Metastatic Breast Carcinoma in the Brain (tissue), 10 donors: Measurements from ENCODE around the gene PIK3CA.

DNA sequence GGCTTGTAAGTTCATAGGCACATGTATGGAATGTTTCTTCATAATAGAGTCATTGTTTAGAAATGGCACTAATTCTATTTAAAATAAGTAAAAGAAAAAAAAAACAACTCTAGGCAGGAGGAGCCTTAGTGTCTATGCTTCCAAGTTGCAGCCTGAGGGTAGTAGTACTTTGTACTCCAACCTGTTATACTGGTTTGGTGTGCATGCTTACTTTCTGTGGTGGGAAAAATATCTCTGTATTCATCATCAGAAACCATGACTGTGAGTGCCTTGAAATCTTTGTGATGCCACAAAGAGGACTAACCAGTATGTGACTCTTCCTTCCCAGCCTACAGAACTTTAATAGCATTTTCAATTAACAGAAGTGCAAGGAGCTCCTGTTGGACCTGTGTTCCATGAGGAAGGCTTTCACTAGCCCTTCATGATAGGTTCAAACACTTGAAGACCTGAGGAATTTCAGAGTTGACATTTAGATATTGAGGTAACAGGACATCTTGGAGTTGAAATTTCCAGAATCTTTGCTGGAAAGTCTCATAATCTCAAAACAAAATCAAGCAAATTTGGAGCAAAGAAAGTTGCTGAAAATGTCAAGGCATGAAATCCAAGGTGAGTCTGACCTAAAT lies 4.5 kb downstream of the NAALADL2 start:
- PRO-cap, 10 experiments: peak in 1 of 10 experiments; most common plus-strand start position 348 of the sequence (in 1)

DNA sequence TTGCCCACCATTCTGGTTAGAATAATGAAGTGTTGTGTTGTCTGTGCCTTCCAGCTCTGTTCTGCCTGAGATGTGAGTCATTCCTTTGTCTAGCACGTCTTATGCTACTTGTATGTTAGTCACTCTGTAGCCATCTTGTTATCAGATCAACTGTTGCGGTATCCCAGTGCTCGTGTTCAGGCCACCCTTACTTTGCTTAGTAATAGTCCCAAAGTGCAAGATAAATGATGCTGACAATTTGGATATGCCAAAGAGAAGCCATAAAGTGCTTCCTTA lies 527.5 kb downstream of the NAALADL2 start:
- PRO-cap, 10 experiments: no peak in any of the 10 experiments

DNA sequence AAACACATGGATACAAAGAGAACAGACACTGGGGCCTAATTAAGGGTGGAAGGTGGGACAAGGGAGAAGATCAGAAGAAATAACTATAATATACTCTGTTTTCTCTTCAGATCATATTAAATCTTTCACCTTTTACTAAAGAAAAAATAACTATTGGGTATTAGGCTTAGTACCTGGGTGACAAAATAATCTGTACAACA lies 313.6 kb downstream of the TBL1XR1 start:
- PRO-cap, 10 experiments: no peak in any of the 10 experiments

DNA sequence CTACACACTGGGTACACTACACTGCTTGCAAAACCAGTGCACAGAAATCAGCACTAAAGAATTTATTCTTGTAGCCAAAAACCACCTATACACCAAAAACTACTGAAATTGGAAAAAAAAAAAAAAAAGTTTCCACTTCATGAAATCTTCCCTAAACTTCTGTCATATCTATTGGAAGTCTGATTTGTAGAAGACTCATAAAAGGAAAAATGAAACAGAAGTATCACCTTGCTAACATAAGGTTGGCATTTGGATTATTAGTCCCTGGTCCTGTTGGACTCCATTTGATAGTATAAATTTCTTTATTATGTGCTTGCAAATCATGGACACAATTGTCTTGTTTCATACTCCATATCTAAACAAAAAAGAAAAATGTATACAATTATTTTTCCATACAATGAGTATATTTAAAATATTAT lies 163.3 kb downstream of the TBL1XR1 start:
- PRO-cap, 10 experiments: no peak in any of the 10 experiments

- PRO-cap, 10 experiments: no peak in any of the 10 experiments
Measured at GRCh38 chr3:177057226-177058357, 139.7 kb downstream of the TBL1XR1 start.

DNA sequence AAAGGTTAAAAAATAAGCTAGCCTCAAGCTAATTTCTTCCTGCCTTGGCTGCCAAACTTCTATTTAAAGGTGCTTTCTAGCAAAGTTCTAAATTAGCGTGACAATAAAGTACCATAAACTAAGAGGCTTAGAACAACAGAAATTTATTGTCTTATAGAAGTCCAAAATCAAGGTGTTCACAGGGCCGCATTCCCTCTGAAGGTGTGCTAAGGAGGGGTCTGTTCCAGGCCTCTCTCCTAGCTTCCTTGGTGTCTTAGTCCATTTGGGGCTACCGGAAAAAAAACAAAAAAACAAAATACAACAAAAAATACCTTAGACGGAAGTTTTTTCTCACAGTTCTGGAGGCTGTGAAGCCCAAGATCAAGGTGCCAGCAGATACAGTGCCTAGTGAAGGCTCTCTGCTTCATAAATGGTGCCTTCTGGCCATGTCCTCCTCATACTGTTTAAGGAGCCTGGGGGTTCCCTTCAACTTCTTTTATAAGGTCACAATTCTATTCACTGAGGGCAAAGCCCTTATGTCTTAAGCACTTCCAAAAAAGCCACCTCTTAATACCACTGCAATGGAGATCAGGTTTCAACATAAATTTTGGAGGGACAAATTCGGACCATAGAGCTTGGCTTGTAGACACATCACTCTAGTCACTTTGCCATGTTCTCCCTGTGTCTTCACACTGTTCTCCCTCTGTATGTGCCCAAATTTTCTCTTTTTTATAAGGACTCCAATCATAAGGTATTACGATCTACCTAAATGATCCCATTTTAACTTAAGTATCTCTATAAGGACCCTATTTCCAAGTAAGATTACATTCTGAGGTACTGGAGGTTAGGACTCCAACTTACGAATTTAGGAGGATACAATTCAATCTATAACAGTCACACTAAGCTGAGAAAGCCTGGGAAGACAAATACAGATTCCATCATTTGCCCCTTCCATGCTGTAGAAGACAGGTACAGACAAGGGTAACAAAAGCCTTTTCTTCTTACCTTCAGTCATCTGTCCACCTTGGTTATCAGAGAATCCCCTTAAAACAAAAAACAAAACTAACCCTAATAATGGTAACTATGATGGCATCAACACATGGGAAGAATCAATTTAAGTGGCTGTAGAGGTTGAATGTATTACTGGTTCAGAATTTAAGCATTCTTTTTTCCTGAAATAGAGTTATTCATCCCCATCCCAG lies 121.2 kb downstream of the TBL1XR1 start:
- PRO-cap, 10 experiments: no peak in any of the 10 experiments

DNA sequence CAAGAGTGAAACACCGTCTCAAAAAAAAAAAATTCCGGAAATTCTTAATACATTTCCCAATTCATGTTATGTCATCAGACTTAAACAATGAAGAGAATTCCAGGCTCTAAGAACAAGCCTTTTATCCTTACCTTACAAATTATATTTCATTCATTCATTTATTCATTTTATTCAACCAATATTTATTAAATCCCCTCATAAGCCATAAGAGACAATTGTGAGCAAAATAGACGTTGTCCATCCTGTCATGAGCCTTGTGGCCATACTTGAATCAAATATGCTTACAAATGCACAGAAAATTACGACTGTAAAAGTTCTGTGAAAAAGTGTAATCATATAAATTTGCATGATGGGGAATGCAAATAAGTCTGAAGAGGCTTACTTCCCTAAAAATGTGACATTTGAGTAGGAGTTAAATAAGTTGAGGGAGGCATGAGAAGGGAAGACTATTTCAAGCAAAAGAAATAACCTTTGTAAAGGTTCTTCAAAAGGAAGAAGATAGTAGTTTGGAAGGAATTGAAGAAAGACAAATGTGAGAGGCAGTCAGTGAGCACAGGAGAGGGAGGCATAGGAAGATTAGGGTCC lies 49.5 kb upstream of the TBL1XR1 start:
- PRO-cap, 10 experiments: no peak in any of the 10 experiments

GRCh38 chr3:177322890-177323212 lies 125.6 kb upstream of the TBL1XR1 start:
- PRO-cap, 10 experiments: no peak in any of the 10 experiments

DNA sequence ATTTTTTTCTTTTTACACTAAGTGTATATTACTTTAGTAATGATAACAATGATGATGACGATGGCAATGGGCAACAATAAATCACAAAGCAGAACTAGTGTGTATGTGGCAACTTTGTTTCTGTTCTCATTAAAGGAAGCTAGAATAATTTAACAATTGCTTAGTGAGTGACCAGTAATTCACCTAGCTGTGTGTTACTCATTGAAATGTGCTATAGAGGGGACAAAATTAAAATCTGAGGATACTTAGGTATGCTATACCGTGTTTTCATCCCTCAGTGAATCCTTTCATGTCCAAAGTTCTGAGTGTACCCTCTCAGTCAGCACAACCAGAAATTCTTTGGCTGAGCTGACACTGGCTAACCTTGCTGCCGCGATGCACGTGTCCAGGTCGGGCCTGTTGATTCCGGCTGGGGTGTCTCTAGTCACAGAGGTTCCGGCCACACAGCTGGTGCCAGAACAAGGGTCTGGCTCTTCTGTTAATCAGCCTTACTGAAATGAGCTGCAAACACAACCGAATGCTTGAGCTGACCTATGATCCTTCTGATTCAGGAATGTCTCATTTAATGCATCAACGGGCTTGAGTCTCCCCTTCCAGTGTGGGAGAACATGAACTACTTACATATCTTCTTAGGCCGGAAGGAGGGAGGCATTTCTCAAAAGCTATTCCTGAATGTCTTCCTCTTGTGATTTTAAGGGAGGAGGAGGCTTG lies 318.7 kb upstream of the TBL1XR1 start:
- PRO-cap, 10 experiments: peak in 1 of 10 experiments; most common plus-strand start position 427 of the sequence (in 1)

- PRO-cap, 10 experiments: no peak in any of the 10 experiments
Measured at GRCh38 chr3:177781626-177782105, 584.4 kb upstream of the TBL1XR1 start.

GRCh38 chr3:178558549-178559303 lies 22.5 kb downstream of the KCNMB2 start:
- PRO-cap, 10 experiments: peak in 1 of 10 experiments; most common plus-strand start chr3:178558946 (in 1); most common minus-strand start chr3:178558795 (in 1)

- PRO-cap, 10 experiments: peak in 1 of 10 experiments; most common plus-strand start chr3:178708019 (in 1)
Measured at GRCh38 chr3:178707808-178708119, 171.5 kb downstream of the KCNMB2 start.

GRCh38 chr3:179033220-179033447 lies 38.5 kb downstream of the ZMAT3 start:
- PRO-cap, 10 experiments: no peak in any of the 10 experiments

GRCh38 chr3:179147895-179148908 lies at the start of gene PIK3CA:
TSS of gene PIK3CA (plus strand) at chr3:179148357.
- PRO-cap, 10 experiments: peak in 10 of 10 experiments; most common plus-strand start chr3:179148357 (in 10); most common minus-strand start chr3:179148781 (in 7)

DNA sequence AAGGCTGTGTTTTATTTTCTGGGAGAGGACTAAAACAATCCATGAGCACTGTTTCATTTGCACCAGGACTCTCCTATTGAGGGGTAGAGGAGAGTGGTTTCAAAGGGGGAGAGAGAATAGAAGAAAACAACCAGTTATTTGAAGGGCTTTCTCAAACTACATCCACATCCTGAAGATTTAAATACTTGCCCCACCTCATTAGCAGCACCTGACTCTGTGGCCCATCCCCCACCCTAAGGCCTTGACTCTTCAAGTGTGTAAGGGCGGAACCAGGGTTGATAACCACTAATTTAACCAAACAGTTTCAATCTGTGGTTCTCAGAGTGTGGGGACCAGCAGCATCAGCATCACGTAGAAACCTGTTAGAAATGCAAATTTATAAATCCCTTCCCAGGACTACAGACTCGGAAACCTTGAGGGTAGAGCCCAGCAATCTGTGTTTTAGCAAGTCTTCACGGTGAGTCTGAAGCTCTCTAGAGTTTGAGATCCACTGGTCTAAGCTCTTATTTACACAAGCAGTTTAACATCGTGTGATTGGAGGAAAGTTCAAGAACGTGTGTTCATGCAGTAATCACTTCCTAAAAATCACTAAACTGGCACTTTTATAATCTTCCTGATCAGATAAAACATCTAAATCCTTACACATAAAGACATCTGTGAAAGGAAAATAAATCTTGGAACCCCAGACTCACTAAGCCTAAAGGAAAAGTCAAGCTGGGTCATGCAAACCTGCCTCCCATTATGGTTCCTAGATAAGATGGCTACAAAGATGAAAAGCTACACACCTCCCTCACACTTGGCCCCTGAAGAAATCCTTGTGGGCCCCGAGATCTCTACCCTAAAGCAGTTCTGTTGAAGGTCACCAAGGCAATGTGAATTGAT lies 12.3 kb downstream of the GNB4 start:
- PRO-cap, 10 experiments: no peak in any of the 10 experiments

DNA sequence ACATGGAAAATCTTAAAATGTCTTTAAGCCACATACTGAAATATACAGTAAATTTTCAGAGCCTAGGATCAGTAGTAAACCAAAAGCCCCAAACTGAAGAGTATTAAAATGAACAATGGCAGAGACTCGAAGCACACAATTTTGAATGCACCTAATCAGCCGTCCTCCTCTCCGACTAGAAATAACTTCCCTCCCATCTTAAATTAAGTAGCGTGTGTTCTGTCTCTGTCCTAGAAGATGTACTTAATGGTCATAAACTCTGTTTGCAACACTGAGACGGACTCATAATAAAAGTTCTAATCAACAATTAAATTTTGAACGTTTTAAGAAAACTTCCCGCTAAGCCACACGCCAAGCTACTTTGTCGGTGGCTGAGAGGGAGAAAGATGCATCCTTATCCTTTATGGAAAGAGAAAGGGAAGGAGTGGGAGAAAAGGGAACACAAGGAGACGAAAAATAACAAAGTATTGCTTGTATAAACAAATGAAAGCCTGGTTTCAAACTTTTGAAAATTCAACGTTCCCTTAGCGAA lies 1.0 kb downstream of the GNB4 start:
- PRO-cap, 10 experiments: peak in 1 of 10 experiments; most common minus-strand start position 177 of the sequence (in 1)

DNA sequence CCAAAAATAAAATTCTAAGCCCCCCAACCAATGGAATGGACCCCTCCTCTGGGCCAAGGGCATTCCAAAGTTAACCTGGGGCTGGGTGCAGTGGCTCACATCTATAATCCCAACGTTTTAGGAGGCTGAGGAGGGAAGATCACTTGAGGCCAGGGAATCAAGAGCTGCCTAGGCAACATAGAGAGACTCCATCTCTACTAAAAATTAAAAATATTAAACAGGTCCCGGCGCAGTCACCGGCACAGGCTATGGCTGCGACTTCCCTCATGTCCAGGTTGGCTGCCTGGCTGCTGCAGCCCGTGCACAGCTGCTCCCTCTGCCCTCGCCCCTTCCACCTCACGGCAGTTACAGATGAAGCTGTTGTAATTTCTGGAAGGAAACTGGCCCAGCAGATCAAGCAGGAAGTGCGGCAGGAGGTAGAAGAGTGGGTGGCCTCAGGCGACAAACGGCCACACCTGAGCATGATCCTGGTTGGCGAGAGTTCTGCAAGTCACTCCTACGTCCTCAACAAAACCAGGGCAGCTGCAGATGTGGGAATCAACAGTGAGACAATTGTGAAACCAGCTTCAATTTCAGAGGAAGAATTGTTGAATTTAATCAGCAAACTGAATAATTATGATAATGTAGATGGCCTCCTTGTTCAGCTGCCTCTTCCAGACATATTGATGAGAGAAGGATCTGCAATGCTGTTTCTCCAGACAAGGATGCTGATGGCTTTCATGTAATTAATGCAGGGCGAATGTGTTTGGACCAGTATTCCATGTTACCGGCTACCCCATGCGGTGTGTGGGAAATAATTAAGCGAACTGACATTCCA lies 13.0 kb upstream of the GNB4 start:
- PRO-cap, 10 experiments: peak in 6 of 10 experiments; most common plus-strand start position 536 of the sequence (in 4); most common minus-strand start position 343 of the sequence (in 2)

DNA sequence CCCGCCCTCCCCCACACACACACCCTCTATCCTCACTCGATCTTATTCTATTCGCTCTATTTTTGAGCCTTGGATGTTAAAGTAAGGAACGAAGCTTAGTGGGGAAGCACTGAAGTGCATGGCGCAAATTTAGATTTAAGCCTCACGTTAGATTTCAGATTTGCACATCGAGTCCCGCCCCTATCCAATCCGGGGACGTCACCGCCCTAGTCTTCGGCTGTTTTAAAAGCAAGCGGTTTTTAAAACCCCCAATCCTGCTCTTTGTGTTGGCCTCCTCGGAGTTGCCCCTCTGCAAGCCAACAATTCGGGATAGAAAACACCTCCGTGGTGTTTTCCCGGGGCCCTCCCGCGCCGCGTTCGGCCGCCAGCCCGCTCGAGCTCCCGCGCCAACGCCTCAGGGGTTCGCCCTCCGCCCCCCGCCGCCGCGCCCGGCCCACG lies 334 bp upstream of the USP13 start:
- PRO-cap, 10 experiments: peak in 7 of 10 experiments; most common plus-strand start position 251 of the sequence (in 6); most common minus-strand start position 391 of the sequence (in 3)

DNA sequence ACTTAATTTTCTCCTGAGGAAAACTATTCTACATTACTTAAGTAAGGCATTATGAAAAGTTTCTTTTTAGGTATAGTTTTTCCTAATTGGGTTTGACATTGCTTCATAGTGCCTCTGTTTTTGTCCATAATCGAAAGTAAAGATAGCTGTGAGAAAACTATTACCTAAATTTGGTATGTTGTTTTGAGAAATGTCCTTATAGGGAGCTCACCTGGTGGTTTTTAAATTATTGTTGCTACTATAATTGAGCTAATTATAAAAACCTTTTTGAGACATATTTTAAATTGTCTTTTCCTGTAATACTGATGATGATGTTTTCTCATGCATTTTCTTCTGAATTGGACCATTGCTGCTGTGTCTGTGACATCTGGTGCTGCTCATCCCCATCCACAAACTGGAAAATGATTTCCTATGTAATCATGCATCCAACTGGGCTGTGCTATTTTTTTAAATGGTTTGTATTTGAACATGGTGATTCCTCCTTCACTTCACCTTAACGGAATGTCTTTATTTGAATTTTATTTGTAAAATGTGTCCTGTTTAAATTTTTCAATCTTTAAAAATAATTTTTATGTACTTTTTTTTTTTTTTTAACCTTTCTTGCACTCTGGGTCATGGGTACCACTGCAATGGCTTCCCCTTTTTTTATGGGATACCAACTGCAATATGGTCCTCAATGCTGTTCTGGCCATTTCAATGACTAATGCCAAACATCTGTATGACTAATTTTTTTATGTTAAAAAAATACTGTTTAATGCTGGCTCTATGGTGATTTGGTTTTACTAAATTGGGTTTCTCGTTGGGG lies 6.1 kb downstream of the TTC14 start:
- PRO-cap, 10 experiments: no peak in any of the 10 experiments

GRCh38 chr3:180614272-180614556 lies 12.3 kb downstream of the TTC14 start:
- PRO-cap, 10 experiments: no peak in any of the 10 experiments